Mesangial cell (primary cell): ENCODE results near the gene HPCAL1.

GRCh38 chr2:10080429-10081455, 531 bp upstream of the CYS1 start:
- RAMPAGE, long total RNA = no peak

- RAMPAGE, long total RNA = no peak
These were observed 71.4 kb downstream of the RRM2 start for GRCh38 chr2:10193912-10194445.

DNA sequence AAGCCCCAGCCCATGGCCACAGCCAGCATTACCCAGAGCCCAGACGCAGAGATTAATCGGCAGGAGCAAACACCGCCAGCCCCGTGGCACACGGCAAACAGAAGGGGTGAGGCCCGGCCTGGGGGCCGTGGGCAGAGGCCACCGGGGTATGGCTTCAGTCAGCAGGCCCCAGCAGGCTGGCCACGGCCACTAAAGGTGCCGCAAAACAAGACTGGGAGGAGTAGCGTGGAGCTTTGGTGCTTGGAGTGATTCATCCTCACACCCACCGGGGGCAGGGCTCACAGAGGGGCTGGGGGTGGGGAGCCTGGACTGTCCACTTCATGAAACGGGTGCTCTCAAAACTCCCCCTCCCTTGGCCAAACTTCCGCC, 61.5 kb upstream of the HPCAL1 start:
- RAMPAGE, long total RNA = no peak

GRCh38 chr2:10302820-10303693, at the start of gene HPCAL1:
HPCAL1 (plus strand) TSS chr2:10302904.
- RAMPAGE, long total RNA = no peak

DNA sequence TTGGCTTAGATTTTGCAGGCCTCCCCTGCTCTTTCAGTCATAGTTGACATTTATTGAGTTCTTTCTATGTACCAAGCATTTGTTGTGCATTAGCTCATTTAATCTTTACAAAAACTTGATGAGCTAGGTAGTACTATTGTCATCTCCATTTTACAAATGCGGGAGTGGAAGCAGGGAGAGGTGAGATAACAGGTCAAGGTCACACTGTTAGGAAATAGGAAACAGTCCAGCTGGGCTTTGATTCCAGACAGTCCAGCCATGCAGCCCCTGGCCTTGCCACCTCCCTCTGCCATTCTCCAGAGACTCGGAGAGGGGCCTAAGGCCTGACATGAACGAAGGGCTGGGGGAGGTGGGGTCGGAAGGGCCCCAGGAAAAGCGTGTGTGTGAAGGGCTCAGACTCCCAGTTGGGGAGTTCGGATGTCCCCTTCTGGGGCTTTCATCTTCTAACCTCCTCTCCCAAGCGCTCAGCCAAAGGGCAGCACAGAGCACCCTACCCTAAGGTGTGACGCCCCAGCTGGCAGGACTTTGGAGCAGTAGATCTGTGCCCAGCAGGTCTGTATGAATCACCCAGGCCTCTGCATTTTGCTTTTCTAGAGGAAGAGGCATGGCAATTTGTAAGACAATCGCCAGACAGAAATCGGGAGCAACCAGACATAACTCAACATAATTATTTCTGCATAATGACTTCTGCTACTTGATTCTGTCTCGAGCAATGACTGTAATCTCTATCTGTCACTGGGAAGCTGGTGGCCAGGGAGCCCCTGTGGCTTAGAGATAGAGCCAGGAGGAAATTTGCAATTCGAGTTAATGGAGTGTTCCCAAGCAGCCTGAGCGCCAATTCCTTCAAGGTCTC, 55.4 kb downstream of the ODC1 start:
- RAMPAGE, long total RNA = no peak

- RAMPAGE, long total RNA = no peak
These were observed 39.9 kb downstream of the ODC1 start for GRCh38 chr2:10407832-10408926.

DNA sequence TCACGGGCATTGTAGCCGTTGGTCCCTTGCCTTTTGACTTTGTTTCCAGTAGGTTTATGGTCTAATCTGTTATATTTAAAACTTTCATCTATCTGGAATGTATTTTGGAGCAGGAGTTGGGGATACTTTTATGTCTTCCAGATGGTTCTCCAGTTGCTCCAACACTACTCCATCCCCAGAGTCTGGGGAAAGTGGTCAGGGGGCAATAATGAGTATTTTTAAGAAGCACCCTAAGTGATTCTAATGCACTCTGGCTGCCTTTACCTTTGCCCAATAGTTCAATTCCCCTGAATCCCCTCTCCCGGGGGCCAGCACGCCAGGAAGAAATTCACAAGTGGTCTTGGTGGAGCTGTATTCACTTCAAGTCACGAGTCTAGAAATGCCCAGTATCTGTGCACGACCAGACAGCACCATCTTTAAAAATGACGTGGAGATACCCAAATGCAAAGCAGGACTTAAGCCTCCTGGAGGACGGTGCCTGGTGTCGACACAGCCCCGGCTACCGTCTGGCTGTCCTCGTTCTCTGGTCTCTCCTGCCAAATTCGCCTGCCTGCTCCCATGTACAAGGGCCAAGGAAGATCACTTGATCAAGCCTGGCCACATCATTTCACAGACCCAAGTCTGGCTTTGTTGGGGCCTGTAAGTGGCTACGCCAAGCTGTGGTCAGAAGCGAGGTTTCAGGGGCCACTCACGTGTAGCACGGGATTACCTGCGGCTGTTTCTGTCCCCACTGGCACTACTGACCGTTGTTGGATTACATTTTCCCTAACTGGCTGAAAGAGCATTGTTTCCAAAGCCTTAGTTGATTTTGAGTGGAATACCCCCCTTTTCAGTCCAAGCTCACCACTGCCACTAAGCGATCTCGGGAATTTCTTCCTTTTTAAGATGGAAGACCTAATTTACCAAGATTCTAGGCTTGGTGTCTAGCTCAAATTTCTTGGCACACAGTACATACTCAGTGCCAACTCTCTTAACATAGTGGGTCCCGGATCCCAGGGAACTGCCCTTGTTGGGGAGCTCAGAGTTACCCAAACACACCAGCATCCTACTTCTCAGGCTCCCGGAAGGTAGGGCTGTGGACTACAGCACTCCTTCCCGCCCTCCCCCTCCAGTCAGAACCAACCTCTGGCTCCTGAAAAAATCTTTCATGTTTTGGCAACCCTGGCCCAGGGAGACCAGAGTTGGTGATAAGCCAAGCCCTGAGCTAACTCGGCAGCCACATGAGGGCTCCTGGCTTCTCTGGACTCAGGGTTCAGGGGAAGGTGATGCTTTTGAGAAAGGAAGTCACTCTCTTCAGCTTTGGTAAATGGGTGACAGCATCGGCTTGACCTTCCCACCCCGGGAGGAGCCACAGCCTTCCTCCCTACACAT, 9.3 kb downstream of the ODC1 start:
- RAMPAGE, long total RNA = no peak

DNA sequence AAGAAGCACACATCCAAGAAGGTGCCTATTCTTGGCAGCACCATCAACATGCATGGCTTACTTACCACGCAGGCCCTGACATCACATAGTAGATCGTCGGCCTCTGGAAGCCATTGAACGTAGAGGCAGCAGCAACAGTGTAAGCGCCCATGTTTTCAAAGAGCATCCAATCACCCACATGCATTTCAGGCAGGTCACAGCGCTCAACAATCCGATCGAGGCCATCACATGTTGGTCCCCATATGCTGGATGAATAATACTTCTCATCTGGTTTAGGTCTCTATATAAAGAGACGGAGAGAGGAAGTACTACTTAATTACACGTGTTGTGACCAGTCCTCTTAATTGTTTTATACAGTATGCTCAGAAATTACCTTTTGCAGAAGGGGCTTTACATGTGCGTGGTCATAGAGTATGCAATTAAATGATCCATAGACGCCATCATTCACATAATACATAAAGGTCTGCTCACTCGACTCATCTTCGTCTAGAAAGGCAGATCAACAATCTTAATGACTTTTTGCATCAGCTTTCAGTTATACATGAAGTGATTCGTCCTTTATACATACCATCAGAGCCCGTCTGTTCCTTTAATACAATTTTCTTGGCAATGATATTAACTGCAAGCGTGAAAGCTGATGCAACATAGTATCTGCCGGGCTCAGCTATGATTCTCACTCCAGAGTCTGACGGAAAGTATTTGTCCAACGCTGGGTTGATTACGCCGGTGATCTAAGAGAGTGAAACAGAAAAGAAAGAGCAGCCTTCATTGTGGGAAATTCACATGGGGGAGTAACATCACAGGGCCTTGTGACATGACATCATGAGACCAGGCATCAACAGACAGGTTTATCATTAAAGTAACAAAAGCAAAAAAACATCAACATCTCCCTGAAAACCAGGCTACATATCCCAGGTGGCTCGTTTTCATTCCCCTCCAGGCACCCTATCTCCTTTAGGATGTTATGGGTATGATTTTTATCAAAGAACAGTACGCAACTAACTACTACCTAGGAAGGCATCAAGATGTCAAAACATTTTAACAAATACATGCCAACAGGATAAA, 6.4 kb downstream of the ODC1 start:
- RAMPAGE, long total RNA = no peak

DNA sequence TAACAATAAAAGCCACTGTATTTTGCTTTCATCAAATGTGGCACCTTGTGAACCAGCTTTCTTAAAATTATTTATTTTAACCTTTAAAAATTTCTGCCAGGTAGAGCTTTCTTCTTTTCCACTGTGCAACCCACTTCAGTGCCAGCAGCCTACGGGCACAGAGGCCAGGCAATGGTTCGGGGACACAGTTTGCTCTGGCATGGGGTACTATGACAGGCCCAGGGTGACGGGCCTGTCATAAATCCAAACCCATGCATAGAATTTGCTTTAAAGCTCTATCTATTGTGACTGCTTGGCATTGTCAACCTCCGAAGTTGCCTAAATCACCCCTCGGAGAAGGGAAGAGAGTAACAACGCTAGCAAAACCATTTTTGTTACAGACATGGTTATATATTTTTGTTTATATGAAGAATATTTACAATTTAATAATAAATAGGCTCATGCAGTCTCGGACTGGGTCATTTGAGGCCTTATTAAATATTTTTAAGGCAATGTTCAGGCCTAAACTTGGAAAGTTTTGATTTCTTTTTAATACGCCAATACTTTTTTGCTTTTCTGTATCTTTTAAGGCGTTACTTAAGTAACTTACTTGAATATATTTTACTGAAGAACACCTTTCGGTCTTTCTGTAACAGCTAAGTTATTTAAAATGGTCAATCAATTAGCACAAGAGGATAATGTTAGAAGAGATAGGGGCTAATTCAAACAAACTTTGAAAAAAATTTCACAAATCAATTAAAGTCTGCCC, 1.4 kb downstream of the ODC1 start:
- RAMPAGE, long total RNA = no peak

DNA sequence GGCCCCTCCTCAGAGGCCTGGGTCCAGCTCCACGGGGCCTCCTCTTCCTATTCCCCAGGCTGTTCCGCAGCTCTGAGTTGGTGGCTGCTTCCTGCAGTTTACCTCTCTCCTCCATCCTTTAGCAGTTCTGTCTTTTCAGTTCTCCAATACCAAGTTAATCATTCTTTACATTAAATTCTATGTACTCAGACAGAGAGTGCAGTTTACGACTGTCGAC, 87.7 kb downstream of the NOL10 start:
- RAMPAGE, long total RNA = no peak

- RAMPAGE, long total RNA = no peak
These were observed 33.2 kb upstream of the PDIA6 start for GRCh38 chr2:10845465-10846543.

DNA sequence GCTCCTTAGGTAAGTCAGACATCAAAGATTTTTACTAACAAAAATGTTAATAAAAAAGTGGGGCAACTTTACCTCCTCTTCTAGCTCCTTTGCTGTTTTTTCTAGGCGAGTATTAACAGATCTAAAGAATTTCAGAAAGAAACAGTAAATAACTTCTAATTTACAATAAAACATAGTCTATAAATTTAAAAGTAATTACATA, 60.7 kb downstream of the SLC66A3 start:
- RAMPAGE, long total RNA = no peak

DNA sequence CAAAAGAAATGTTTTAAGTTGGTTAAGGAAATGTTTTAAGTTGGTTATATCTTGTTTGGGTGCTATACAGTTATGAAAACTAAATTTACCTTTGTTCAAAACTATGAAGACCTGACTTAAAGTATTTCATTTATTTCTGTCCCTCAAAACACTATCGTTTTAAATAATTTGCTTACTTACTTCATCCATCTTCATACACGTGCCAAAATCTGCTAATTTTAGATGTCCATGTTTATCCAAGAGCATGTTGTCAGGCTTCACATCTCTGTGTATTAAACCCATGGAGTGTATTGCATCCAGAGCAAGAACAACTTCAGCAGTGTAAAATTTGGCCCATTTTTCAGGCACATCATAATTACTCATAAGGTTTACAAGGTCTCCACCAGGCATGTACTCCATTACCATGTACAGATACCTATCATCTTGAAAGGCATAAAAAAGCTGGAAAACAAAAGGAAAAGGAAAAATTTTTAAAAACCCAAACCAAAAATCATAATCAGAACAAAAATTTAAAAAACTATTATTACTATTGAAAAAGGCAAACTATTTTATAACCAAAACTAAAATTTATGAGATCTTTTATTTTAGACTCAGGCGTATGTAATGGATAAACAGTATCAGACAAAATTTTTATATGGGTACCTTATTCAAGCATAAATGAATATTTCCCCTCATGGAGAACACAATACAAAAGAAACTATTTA, 80.4 kb downstream of the SLC66A3 start:
- RAMPAGE, long total RNA = no peak

DNA sequence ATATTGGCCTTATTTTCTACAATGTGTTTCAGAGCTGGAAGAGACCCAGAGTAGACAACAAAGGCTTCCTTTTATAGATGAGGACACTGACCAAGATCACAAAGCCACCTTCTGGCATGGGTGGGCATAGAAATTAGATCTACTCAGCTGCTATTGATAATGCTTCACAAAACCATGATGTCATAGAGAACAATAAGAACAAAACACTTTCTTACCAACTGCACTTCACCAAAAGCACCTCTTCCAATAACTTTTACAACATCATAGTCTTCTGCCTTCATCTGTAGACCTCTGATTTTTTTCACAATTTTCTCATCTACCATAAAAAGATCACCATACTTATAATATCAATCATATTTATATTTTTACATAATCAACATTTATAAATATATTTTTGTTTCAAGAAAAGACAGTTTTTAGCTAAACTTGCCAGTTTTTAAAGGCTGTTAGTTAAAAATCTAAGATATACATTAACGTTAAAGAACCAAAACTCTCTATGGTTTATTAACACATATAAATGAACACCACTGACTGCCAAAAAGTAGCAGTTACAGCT, 58.0 kb downstream of the ROCK2 start:
- RAMPAGE, long total RNA = no peak

- RAMPAGE, long total RNA = no peak
These were observed 36.8 kb downstream of the ROCK2 start for GRCh38 chr2:11307663-11308021.

GRCh38 chr2:11385756-11386206, 41.3 kb upstream of the ROCK2 start:
- RAMPAGE, long total RNA = no peak

- RAMPAGE, long total RNA = no peak
These were observed 48.9 kb downstream of the GREB1 start for GRCh38 chr2:11582323-11583522.

- RAMPAGE, long total RNA = no peak
These were observed 11.2 kb upstream of the NTSR2 start for GRCh38 chr2:11681085-11681670.

- RAMPAGE, long total RNA = no peak
These were observed 27.2 kb upstream of the NTSR2 start for GRCh38 chr2:11696807-11697891.

GRCh38 chr2:11722493-11723083, 23.8 kb upstream of the LPIN1 start:
- RAMPAGE, long total RNA = no peak